Daoy (cell line): ENCODE measurements around the genes RFTN1 and SATB1.

GRCh38 chr3:16101422-16101977 lies 73.0 kb upstream of the GALNT15 start:
- RAMPAGE, long total RNA: no peak

- RAMPAGE, long total RNA: no peak
These were observed 49.8 kb upstream of the GALNT15 start for GRCh38 chr3:16124696-16124997.

- RAMPAGE, long total RNA: no peak
These were observed 37.8 kb upstream of the GALNT15 start for GRCh38 chr3:16136716-16136959.

- RAMPAGE, long total RNA: no peak
These were observed 2.0 kb downstream of the GALNT15 start for GRCh38 chr3:16176256-16177102.

GRCh38 chr3:16271479-16271908 lies 6.5 kb downstream of the OXNAD1 start:
- RAMPAGE, long total RNA: no peak

DNA sequence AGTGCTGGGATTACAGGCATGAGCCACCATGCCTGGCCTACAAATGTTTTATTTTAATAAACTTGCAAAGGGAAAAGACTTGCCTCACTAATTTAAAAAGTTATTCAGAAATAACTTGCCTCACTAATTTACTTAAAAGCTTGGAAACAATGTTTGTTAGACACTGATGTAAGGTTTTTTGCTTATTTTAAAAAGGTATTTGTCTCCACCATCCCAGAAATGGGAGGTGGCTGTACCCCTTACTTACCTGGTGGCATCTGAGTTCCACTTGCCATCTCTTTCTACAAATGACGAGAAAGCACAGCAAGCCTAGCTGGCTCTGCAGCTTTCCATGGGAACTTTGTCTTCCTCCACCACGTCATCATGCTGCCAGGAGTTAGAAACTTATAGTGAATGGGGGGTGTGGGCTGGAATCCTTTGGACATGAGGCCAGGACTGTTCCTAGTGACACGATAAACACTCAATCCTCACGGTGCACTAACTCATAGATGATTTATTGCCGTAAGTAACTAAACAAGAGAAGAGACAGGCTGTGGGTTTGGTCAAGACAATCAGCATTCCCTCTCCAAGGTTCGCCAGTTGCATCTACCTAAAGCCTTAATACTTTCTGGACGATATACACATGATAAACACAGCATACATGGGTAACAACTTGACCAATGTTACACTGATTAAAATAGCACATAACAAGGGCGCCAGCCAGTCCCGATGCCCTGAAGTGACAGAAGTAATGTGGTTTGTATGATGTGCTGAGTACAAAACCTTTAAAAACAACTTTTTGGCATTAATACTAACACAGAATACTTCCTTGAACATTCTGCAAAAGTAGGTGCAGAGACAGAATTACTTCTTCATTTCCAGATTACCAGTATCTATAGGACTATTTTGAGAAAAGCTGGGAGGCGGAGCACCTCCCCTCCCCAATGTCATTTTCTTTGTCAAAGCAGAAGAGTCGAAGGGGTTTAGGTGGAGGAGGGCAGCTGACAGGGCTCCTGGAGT lies 50.7 kb downstream of the OXNAD1 start:
- RAMPAGE, long total RNA: no peak

DNA sequence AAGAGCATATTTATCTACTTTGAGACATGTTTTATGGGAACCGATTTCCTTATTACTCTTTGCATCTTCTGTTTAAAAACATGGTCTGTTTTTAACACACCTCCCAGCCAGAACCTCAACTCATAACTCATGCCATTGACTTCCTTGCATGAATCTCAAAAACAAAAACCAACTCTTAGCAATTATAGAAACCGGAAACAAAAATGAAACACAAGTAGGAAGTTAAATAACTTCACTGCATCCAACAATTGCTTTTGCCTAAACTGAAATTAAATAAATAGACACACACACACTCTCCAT lies 32.2 kb downstream of the RFTN1 start:
- RAMPAGE, long total RNA: no peak

DNA sequence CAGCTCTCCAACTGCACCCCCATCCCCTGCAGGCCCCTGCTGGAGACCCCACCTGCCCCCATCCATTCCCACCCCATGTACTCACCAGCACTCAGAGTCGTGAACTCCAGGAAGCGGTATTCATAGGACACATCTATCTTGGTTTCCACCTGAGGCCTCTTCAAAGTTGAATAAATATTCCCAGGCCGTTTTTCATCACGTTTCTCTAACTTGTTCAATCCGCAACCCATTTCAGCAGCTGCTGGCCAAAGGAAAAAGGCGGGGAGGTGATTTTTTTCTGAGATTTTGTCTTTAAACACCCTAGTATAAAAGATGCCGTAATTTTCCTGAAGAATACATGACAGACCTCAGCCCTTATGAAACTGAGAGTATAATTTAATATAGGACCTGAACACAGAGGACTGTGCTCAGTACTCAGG lies 19.9 kb downstream of the RFTN1 start:
- RAMPAGE, long total RNA: no peak

- RAMPAGE, long total RNA: no peak
These were observed at the start of gene RFTN1 for GRCh38 chr3:16513401-16514163. TSS of gene RFTN1 (minus strand) at chr3:16513699.

- RAMPAGE, long total RNA: no peak
These were observed 58.6 kb upstream of the DAZL start for GRCh38 chr3:16663935-16664139.

- RAMPAGE, long total RNA: no peak
These were observed 47.2 kb upstream of the PLCL2 start for GRCh38 chr3:16837466-16838136.

DNA sequence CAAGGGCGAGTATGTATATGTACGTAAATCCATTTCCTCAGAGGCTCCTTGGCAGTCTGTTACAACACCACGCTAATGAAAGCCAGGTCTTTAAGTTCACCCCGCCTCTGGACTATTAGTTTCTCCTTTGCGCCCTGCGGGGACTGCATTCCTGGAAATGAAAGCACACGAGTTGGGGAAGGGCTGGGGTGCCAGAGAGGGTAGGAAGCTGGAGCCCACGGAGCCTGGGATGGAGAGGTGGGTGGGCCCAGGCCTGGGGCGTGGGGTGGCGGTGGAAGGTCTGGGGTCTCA lies 1.7 kb upstream of the PLCL2 start:
- RAMPAGE, long total RNA: no peak

DNA sequence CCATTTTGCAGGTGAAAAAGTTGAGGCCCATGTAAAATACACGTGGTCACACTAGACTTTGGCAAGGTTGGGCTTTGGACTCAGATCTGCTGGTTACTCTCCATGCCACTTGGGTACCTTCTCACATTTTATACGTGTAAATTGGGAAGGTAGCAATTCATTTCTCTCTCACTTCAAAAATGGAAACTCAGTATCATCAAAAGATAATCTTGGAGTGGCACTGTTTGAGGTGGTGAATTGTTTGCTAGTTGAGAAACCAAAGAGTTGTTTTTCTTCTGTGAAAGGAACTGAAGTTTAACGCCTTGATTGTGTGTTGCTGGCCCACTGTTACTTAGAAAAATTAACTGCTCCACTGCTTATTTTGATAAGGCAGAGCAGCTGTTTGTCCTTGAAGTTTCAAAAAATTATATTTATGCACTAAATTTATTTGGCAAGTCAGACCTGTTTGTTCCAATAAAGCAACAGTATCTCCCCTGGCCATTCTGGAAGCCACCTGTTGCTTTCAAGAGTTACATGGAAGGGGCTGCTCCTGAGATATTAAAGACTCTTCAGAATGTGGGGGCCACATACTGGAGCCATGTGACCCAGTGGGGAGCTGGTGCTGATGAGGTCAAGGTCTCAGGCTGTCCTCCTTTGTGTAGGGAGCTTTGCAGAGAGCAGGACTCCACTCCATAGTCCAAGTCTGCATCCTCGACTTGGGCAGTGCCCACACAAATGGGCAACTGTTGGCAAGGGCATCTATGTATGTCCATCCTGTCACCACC lies 16.2 kb downstream of the PLCL2 start:
- RAMPAGE, long total RNA: no peak

- RAMPAGE, long total RNA: no peak
These were observed 102.3 kb downstream of the PLCL2 start for GRCh38 chr3:16987073-16987448.

DNA sequence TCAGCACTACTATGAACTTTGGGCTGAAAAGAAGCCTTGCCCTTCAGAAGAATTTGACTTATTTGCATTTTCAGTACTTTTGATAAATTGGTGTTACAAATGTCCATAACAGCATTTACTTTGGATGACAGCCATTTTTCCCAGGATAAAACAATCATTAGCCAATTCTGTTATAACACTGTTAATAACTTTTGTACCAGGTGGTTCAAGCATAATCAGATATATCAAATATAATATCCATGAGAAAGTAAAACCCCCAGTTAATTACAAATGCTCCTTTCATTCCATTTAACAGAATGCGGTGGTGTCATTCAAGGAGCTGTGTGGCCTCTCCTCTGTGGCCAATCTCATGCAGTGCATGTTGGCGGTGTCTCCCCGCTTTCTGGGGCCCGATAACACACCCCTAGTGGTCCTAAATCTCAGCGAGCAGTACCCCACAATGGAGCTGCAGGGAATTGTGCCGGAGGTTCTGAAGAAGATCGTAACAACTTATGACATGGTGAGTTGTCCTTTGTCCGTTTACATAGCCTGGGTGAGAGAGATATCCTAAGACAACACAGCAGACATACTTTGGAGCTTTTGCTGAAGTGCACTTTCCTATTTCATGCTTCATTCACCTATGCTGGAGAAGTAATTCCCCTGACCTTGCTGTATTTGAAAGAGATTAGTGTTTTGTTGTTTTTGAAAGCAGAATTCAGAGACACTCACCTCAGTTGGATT lies 129.8 kb downstream of the PLCL2 start:
- RAMPAGE, long total RNA: no peak

- RAMPAGE, long total RNA: no peak
These were observed 255.9 kb downstream of the PLCL2 start for GRCh38 chr3:17140672-17141108.

- RAMPAGE, long total RNA: no peak
These were observed 29.9 kb downstream of the TBC1D5 start for GRCh38 chr3:17712185-17713186.

- RAMPAGE, long total RNA: no peak
These were observed 16.7 kb downstream of the TBC1D5 start for GRCh38 chr3:17725427-17726456.

DNA sequence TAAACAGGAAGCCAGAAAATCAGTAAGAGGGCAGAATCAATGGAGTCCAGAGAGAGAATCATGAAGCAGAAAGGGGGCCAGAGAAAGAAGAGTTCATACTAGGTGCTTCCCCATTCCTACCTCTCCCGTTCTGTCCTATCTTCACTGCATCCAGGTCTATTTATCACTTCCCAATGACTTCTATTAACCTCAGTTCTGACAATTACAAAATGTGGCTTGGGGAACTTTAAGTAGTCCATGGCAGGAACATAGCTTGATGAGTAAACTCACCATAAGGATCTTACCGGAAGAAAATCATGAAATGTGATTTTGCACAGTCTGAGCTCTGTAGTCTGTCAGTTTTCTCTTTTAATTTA lies 9.4 kb downstream of the TBC1D5 start:
- RAMPAGE, long total RNA: no peak

- RAMPAGE, long total RNA: no peak
These were observed at the start of gene SATB1 for GRCh38 chr3:18424794-18425581. TSS of gene SATB1 (minus strand) at chr3:18425339.